Skeletal muscle tissue (tissue), 7 donors: ENCODE measurements around a stretch of chr3.

- PRO-cap, 3 experiments: no peak in any of the 3 experiments
- RAMPAGE, long total RNA: no peak
- RRBS, 2 experiments: no CpG with 5 or more reads among the region's 2 CpGs
Measured at GRCh38 chr3:122578841-122579272, 1.4 kb downstream of the PARP15 start.

DNA sequence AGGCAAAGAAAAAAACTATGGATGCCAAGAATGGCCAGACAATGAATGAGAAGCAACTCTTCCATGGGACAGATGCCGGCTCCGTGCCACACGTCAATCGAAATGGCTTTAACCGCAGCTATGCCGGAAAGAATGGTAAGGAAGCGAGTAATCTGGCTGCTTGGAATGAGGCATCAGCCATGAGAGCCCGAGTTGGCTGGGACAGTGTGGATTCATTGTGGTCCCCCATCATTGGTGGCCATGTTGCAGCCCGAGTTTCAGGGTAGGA lies 47.1 kb downstream of the PARP14 start:
- PRO-cap, 3 experiments: no peak in any of the 3 experiments
- RAMPAGE, long total RNA: no peak
- RRBS, 2 experiments: 31 to 50% methylated on average over 4 to 6 of the region's 9 CpGs

GRCh38 chr3:122893943-122894475 lies 99.1 kb downstream of the SLC49A4 start:
- PRO-cap, 3 experiments: peak in 1 of 3 experiments; most common plus-strand start chr3:122894207 (in 1)
- RAMPAGE, long total RNA: no peak
- RRBS, 2 experiments: 7 to 11% methylated on average over 2 of the region's 8 CpGs

- PRO-cap, 3 experiments: no peak in any of the 3 experiments
- RAMPAGE, long total RNA: no peak
- RRBS, 2 experiments: no CpG with 5 or more reads among the region's 10 CpGs
Measured at GRCh38 chr3:123138748-123139589, 62.8 kb upstream of the SEC22A start.

DNA sequence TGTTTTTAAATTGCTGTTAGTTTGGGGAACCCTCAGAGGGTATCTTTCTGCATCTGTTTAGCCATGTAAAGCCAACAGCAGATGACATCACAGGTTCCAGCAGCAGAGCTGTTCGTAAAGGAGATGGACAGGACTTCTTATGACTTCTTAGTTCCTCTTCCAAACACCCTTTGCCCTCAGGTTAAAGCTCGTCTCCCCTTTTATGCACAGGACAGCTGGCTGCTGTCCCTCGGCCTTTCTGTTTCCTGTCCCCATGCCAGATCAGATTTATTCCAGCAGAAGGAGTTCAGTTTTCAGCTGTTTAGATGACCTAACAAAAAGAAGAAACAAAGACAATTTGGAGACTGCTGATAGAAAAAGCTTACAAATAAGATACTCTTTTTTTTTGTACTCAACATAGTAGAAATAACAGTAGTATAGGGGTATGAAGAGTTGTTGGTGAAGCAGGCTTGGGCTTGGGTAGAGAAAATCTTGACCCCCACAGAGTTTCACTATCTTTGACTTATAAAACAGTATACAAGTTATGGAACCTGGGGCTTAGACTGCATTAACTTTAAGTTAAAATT lies 45.2 kb downstream of the SEC22A start:
- PRO-cap, 3 experiments: no peak in any of the 3 experiments
- RAMPAGE, long total RNA: no peak
- RRBS, 2 experiments: no CpG with 5 or more reads among the region's 3 CpGs

- PRO-cap, 3 experiments: no peak in any of the 3 experiments
- RAMPAGE, long total RNA: no peak
- RRBS, 2 experiments: 37 to 42% methylated on average over 5 of the region's 12 CpGs
Measured at GRCh38 chr3:123284231-123284631, 82.5 kb downstream of the SEC22A start.

DNA sequence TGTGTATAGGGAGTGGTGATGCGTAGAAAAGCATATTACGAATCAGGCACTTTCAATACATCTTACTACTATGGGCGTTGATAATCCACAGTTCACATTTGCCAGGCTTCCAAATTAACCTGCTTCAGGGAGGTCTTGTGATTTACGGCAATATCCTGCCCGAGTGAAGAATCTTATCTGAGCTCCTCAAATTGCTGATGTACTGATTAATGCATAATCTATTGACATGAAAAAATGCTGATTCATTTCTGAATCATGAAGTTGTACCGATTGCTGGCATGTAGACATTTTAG lies 97.1 kb downstream of the SEC22A start:
- PRO-cap, 3 experiments: no peak in any of the 3 experiments
- RAMPAGE, long total RNA: no peak
- RRBS, 2 experiments: no CpG with 5 or more reads among the region's 6 CpGs

DNA sequence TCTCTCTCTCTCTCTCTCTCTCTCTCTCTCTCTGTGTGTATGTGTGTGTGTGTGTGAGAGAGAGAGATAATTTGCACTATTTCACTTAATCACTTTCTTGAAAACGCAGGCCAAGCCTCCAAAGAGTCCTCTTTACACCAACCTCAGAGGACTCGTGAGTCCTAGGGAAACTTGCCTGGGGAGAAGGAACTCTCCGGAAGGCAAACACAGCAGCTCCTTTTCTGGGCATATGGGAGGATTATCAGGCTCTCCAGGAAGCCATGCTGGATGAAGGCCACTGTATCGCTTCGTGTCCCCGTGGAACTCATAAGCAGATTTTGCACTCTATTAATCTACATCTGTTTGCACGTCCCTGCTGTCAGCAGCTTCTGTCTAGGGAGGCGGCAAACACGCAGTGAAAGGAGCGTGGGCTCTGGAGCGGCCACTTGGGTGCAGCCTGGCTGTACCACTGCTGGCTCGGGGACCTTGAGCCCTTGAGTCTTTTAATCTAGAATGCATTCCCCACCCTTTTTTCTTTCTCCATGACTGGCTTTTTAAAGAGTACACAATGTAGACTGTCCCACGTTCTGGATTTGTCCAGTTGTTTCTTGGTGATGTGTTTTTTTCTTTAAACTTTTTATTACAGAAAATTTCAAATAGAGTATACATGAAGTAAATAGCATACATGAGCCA lies 102.1 kb downstream of the ADCY5 start:
- PRO-cap, 3 experiments: no peak in any of the 3 experiments
- RAMPAGE, long total RNA: no peak
- RRBS, 2 experiments: no CpG with 5 or more reads among the region's 13 CpGs

DNA sequence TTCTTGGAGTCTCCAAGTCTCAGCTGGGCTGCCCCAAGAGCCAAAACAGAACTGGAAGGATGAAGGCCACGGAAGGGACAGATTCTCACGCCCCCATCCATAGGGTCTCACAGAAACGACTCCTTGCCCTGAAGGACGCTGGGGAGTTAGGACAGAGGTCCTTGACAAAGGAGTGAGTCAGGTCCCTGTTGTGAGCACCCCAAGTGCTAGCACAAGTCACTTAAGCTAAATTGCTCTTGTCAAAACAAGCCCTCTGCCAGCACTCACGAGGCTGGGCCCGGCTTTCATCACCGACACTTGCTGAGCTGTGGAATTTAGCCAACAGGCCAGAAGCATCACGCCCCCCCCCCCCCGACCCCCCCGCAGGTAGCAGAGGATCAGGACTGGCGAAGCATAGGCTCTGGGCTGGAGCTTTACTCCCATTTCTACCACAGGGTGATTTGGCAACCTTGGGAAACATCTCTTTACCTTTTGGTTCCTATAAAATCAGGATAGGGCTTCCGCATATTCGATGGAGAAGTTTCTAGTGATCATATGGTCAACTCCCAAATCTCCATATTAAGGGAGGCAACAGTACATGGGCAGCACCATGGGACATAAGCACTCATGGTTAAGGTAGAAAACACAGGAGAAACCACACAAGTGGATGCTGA lies 75.3 kb downstream of the ADCY5 start:
- PRO-cap, 3 experiments: no peak in any of the 3 experiments
- RAMPAGE, long total RNA: no peak
- RRBS, 2 experiments: no CpG with 5 or more reads among the region's 13 CpGs

GRCh38 chr3:123396597-123397379 lies 52.1 kb downstream of the ADCY5 start:
- PRO-cap, 3 experiments: no peak in any of the 3 experiments
- RAMPAGE, long total RNA: no peak
- RRBS, 2 experiments: no CpG with 5 or more reads among the region's 11 CpGs

DNA sequence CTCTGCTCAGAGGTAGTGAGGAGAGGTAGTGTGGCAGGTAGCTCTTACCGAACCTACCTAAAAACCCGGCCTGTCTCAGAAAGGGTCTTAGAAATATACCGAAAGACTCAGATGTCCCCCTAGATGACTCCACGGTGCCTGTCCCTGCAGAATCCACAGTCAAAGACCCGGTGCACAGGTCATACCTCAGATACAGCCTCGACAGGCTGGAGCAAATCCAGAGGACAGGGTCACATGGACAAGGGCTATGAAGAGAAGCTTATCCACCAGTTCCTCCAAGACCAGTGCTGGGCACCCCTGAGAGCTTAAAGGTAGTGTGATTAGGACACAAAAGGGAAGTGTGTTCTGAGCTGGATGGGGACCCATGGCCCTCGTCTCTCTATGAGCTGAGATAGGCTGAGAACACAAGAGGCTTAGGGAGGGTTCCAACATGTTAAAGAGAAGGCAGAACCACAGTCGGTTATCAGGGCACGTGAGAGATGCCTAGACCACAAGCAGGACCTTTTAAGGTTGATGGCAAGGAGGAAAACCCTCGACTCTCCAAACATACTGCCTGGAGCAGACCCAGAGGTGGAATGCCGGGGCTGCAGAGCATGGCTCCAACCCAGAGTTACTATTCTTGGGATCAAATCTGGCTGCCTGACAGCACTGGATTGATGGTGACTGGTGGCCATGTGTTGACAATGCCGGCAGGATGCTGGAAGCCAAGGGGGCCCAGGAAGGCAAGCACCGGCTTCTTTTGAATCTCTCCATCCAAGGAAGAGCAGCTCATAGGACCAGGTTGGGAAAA lies 46.9 kb downstream of the ADCY5 start:
- PRO-cap, 3 experiments: no peak in any of the 3 experiments
- RAMPAGE, long total RNA: no peak
- RRBS, 2 experiments: 60 to 63% methylated on average over 5 of the region's 13 CpGs

GRCh38 chr3:123412411-123413702 lies 36.0 kb downstream of the ADCY5 start:
- PRO-cap, 3 experiments: no peak in any of the 3 experiments
- RAMPAGE, long total RNA: no peak
- RRBS, 2 experiments: 18% methylated on average over 4 of the region's 27 CpGs; no CpG with 5 or more reads in 1 of the 2 experiments

- PRO-cap, 3 experiments: no peak in any of the 3 experiments
- RAMPAGE, long total RNA: no peak
- RRBS, 2 experiments: no CpG with 5 or more reads among the region's 30 CpGs
Measured at GRCh38 chr3:123418871-123419901, 29.7 kb downstream of the ADCY5 start.

DNA sequence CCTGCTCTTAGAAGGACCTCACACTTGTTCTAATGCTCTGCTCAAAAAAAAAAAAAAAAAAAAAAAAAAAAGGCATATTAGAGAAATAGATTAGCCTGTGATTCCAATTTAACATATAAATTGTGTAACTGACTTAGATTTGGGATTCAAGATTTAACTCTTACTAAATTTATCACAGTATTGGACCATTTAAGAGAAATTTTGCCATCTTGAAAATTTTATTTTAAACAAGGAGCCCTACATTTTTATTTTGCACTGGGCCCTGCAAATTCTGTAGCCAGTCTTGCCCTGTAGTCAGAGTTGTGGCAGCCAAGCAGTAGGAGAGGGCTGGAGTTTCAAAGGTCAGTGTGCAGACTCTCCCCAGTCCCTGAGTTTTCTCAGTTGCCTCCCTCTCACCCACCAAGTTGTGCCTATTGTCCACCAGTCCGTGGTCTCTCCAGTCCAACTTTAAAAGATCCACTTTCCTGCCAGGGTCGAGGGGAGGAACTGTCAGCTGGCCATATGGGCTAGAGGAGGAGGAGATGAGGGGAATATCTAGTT lies 19.1 kb upstream of the HACD2 start:
- PRO-cap, 3 experiments: no peak in any of the 3 experiments
- RAMPAGE, long total RNA: no peak
- RRBS, 2 experiments: no CpG with 5 or more reads among the region's 2 CpGs

DNA sequence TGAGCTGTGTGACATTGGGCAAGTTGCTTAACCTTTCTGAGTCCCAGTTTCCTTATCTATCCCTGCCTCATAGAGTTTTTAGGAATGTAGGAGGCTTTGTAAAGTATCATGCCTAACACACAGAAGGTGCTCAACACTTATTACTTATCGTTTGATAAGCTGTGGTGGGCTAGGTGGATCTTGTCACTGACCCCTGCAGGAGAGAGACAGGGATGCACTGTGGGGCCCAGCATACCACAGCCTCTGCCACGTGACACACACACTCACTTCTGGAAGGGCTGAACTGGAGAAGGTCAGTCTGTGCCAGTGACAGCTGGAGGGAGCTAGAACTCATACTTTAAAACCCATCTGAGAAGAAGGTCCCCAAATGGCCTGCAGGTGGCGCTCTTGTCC lies 57.4 kb upstream of the HACD2 start:
- PRO-cap, 3 experiments: no peak in any of the 3 experiments
- RAMPAGE, long total RNA: no peak
- RRBS, 2 experiments: no CpG with 5 or more reads among the region's 3 CpGs

GRCh38 chr3:123698388-123699530 lies 113.9 kb upstream of the HACD2 start:
- PRO-cap, 3 experiments: no peak in any of the 3 experiments
- RAMPAGE, long total RNA: no peak
- RRBS, 2 experiments: no CpG with 5 or more reads among the region's 16 CpGs

- PRO-cap, 3 experiments: no peak in any of the 3 experiments
- RAMPAGE, long total RNA: no peak
- RRBS, 2 experiments: no CpG with 5 or more reads among the region's 3 CpGs
Measured at GRCh38 chr3:123949385-123950289, 11.4 kb downstream of the CCDC14 start.

- PRO-cap, 3 experiments: no peak in any of the 3 experiments
- RAMPAGE, long total RNA: no peak
- RRBS, 2 experiments: no CpG with 5 or more reads among the region's 3 CpGs
Measured at GRCh38 chr3:123950779-123951278, 10.2 kb downstream of the CCDC14 start.

- PRO-cap, 3 experiments: no peak in any of the 3 experiments
- RAMPAGE, long total RNA: no peak
- RRBS, 2 experiments: no CpG with 5 or more reads among the region's 5 CpGs
Measured at GRCh38 chr3:123953663-123954212, 7.3 kb downstream of the CCDC14 start.

DNA sequence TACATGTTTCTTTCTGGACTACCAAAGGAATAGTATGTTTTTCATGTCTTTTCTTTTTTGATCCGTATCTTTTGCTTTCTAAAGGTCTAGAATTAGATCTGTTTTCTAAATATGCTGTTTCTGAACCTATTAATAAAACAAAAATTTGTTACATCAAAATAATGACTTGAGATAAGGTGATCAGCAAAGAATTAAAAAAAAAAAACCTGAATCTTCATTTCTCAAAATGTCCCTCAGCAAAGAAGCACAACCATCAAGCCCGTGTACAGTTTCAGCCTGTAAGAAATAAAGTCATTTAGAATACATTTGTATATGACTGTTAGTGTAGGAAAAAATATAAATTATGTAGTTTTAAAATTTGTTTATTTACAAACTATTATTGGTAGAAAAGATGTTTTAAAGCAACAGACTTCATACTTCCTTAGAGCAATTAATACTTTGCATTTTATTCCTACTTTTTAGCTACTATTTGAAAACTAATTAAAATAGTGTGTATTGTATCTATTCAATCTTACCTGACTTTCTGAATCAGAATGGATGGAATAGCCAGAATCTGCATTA lies 5.1 kb downstream of the CCDC14 start:
- PRO-cap, 3 experiments: no peak in any of the 3 experiments
- RAMPAGE, long total RNA: no peak
- RRBS, 2 experiments: no CpG with 5 or more reads among the region's 2 CpGs